OCI-LY7 (cell line): ENCODE measurements around the gene L1CAM.

- PRO-cap, result no peak
- RAMPAGE, long total RNA, result no peak
These were observed 21.7 kb upstream of the MTM1 start for GRCh38 chrX:150546577-150547254.

DNA sequence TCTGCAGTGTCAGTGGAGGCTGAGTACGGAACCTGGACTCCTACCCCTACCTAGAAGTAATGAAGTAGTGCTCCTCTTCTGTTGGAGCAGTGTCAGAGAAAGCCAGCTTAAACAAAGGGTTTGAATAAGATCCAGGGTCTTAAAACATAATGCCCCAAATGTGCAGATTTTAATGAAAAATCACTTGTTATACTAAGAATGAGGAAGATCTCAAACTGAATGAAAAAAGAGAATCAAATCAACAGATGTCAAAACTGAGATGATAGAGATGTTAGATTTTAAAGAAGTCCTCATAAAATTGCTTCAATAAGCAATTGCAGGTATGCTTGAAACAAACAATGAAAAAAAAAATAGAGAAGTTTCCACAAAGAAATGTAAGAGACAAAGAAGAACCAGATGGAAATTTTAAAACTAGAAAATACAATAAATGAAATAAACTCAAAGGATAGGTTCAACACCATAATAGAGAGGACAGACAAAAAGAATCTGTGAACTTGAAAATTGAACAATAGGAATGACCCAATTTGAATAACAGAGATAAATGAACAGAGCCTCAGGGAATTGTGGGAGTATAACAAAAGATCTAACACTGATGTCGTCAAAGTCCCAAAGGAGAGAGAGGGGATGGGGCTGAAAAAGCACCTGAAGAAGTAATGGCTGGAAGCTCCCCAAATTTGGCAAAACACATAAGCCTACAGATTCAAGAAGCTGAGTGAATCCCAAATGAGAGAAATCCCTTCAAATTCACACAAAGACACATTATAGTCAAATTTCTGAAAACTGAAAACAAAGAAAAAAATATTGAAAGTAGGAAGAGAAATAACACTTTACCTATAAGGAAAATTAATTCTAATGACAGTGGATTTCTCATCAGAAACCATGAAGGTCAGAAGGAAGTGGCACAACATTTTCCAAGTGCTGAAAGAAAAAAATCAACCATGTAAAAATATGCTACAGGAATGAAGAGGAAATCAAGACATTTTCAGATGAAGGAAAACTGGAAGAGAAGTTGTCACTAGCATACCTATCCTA is 11.8 kb downstream of the MTMR1 start:
- PRO-cap, result no peak
- RAMPAGE, long total RNA, result no peak

- PRO-cap, result no peak
- RAMPAGE, long total RNA, result no peak
These were observed 56.3 kb downstream of the CD99L2 start for GRCh38 chrX:150842119-150842673.

DNA sequence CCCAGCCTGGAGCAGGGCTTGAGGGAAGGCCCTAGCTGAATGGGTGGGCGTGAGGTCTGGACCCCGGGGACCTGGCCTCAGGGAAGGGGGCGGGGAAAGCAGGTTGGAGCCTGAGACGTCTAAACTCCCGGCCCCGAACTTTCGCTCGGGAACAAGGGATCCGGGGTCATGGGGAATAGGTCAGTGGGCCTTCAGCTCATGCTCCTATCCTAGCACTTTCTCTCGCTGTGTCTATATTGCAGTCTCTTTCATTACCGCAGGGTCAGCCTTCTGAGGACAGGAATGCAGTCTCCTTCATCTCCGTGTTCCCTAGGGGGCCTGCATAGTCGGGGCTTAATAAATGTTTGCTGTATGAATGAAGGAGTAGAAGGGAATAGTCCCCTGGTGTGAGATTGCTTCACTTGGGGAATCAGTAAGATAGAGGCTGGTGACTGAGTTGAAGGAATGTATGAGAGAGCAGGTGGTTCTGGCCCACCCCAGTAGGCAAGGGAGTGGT is 443 bp downstream of the VMA21 start:
- PRO-cap, result no peak
- RAMPAGE, long total RNA, result no peak

- PRO-cap, result no peak
- RAMPAGE, long total RNA, result no peak
These were observed 25.1 kb upstream of the PASD1 start for GRCh38 chrX:151538453-151538652.

- PRO-cap, result no peak
- RAMPAGE, long total RNA, result no peak
These were observed 1.3 kb downstream of the GABRE start for GRCh38 chrX:151972968-151973806.

DNA sequence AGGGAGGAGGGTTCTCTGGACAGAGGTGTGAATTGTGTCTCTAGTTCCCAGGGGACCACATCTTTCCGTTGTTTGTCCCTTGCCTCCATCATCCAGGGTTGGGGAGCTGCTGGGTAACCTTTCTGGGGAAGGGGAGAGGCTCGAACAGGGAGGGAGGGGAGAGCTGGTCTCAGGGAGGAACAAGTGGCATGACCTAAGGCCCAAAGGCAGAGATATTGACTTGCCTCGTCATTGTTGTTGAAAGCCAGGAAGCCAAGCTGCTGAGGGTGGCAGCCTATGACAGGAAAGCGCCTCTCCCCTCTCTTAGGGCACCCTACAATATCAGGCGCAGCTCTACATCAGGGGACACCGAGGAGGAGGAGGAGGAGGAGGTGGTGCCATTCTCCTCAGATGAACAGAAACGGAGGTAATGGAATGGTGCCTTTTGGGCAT is 20.8 kb downstream of the ZNF185 start:
- PRO-cap, result no peak
- RAMPAGE, long total RNA, result no peak

- PRO-cap, result no peak
- RAMPAGE, long total RNA, result no peak
These were observed 896 bp downstream of the ZFP92 start for GRCh38 chrX:153412048-153412688.

- PRO-cap, result no peak
- RAMPAGE, long total RNA, result no peak
These were observed 601 bp downstream of the PNCK start for GRCh38 chrX:153673010-153673413.

GRCh38 chrX:153684122-153684834 is 3.4 kb upstream of the SLC6A8 start:
- PRO-cap, result no peak
- RAMPAGE, long total RNA, result no peak

DNA sequence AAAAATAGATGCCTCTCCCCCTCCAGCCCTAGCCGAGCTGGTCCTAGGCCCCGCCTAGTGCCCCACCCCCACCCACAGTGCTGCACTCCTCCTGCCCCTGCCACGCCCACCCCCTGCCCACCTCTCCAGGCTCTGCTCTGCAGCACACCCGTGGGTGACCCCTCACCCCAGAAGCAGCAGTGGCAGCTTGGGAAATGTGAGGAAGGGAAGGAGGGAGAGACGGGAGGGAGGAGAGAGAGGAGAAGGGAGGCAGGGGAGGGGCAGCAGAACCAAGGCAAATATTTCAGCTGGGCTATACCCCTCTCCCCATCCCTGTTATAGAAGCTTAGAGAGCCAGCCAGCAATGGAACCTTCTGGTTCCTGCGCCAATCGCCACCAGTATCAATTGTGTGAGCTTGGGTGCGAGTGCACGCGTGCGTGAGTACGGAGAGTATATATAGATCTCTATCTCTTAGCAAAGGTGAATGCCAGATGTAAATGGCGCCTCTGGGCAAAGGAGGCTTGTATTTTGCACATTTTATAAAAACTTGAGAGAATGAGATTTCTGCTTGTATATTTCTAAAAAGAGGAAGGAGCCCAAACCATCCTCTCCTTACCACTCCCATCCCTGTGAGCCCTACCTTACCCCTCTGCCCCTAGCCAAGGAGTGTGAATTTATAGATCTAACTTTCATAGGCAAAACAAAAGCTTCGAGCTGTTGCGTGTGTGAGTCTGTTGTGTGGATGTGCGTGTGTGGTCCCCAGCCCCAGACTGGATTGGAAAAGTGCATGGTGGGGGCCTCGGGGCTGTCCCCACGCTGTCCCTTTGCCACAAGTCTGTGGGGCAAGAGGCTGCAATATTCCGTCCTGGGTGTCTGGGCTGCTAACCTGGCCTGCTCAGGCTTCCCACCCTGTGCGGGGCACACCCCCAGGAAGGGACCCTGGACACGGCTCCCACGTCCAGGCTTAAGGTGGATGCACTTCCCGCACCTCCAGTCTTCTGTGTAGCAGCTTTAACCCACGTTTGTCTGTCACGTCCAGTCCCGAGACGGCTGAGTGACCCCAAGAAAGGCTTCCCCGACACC is 8.0 kb downstream of the SLC6A8 start:
- PRO-cap, result no peak
- RAMPAGE, long total RNA, result no peak

DNA sequence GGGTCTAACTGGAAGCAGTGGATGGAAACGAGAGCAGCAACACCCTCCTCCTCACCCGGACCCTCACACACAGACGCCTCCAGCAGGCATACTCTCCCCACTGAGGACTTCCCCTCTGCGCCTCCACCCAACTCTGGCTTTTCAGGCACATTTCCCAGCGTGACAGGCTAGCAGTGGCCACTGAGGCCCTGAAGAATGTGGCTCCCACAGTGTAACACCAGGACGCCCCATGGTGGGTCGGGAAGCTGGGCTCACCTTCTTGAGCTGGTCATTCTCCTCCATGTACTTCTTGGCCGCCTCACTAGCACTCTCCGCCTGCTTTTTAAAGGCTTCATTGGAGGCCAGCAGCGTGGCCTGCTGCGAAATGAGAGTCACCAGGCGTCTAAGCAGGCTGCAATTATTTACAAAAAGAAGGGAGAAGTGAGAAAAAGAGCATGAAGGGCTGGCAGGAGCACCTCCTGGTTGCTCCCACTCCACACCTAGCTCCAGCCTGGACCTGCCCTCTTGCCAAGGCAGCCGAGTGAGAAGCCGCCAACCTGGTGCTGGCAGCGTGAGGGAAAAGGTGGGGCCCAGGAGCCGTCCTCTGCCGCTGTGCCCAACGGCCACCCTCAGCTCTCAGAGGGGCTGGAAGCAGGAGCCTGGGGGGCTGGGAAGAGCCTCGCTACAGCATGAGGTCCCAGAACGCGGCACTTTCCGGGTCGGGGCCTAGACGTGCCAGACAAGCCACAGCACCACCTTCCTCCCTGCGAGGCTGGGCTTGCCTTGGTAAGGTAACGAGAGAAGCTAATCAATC is 16.2 kb downstream of the SLC6A8 start:
- PRO-cap, result no peak
- RAMPAGE, long total RNA, result no peak

DNA sequence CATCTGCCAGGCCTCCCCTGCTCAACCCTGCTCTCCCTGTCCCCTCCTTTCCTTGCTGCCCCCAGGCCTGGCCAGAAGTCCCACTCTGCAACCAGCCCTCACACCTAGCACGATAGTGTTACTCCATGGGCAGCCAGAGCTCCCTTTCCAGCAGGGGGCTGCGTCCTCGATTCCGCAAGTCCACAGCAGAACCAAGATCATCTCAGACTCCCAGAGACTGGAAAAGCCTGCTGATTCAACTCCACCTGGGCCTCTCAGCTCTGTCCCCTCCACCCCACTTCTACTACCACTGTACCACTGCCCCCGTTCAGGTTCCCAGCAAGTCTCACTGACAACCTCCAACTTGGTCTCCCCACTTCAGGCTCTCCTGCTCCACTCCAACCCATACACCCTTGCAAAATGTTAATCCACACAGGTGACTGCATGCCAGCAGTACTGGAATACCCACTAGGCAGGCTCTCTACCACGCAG is 13.1 kb downstream of the BCAP31 start:
- PRO-cap, result no peak
- RAMPAGE, long total RNA, result no peak

DNA sequence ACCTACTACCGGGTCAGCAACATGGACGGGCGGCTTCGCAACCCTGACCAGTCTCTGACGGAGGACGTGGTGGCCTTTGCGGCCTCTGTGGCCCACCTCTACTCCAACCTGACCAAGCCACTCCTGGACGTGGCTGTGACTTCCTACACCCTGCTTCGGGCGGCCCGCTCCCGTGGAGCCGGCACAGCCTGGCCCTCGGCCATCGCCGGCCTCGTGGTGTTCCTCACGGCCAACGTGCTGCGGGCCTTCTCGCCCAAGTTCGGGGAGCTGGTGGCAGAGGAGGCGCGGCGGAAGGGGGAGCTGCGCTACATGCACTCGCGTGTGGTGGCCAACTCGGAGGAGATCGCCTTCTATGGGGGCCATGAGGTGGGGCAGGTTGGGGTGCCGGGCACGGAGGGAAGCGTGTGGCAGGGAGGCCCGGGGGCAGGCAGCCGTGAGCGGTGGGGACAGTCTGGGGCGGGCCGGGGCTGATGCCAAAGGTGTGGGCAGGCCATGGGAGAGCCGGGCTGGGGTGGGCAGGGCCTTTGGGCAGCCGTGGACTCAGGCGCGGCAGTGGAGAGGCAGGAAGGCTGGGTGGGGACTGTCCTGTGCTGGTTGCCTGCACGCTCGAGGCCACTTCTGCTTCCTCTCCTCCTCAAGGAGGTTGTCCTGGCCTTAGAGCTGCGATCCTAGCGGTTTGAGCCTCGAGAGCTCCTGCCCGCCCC is 1.3 kb downstream of the ABCD1 start:
- PRO-cap, result no peak
- RAMPAGE, long total RNA, result no peak

GRCh38 chrX:153742618-153743310 is 18.1 kb downstream of the ABCD1 start:
- PRO-cap, result no peak
- RAMPAGE, long total RNA, result no peak

- PRO-cap, result no peak
- RAMPAGE, long total RNA, result no peak
These were observed 13.5 kb downstream of the SSR4 start for GRCh38 chrX:153808033-153808280.

- PRO-cap, result no peak
- RAMPAGE, long total RNA, result no peak
These were observed at the start of gene L1CAM for GRCh38 chrX:153886023-153886715. L1CAM (minus strand) TSS chrX:153886173.

GRCh38 chrX:153886716-153887654 is 1.0 kb upstream of the L1CAM start:
- PRO-cap, result no peak
- RAMPAGE, long total RNA, result no peak

DNA sequence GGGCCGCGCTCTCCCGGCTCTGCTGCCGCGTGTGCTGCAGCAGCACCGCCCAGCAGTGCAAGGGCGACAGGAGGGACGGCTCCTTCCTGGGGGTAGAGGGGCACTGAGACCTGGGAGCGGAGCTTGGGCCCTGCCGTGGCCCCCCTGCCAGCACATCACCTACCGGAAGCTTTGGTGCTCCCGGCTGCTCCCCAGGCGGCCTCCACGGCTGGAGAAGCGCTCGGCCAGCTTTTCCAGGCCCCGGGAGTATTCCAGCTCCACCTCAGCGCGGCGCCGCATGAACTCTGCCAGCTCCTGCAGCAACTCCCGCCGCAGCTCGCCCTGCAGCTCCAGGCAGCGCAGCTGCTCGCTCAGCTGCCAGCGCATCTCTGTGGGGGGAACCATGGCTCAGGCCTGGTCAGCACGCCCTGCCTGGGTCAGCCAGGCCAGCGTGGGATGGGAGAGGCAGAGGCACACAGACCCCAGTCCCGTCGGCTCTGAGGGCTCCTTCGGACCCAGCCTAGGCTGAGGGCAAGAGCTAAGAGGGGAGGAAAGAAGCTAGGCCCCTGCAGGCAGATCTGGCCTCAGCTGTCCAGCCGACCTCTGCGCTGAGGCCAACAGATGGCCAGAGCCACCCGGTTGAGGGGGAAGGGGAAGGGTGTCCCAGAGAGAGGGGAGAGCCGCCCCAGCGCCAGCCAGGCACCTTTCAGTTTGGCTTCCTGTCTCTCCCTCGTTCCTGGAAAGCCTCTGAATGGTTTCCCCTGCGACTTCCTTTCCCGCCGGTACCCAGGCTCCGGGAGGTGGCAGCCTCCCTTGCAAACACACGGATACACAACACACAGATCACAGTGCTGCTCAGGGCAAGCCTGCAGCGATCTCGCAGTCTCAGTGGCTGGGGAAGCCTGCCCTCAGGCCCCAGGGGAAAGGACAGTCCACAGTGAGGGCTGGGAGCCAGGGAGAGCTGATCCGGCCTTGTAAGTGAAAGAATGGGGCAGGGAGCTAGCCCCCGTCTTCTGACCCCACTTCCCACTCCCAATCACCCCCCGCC is 4.3 kb downstream of the ARHGAP4 start:
- PRO-cap, result no peak
- RAMPAGE, long total RNA, result no peak

GRCh38 chrX:154012448-154012695 is 7.3 kb downstream of the IRAK1 start:
- PRO-cap, result no peak
- RAMPAGE, long total RNA, result no peak